LUHMES (cell line): ENCODE measurements around a stretch of chr11.

DNA sequence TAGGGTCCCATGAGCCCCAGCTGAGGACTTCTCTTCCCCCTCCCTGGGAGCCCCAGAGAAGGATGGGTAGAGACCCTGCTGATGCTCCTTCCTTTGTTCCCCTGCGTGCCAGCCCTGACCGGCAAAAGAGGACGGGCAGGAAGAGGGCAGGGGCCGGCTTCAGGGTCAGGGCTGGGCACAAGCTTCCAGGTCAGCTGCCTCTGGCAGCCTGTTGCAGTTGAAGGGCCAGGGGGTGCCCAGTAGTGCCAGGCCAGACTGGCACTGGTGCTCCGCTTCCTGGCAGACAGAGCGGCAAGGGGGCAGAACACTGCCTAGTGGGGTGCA, 662 bp upstream of the C1QTNF5 start:
- PRO-cap, result no peak

GRCh38 chr11:119352816-119353427, 6.4 kb upstream of the MFRP start:
- PRO-cap, result no peak

GRCh38 chr11:119362342-119363331, 16.1 kb upstream of the MFRP start:
- PRO-cap, result no peak

GRCh38 chr11:119371721-119372355, 9.7 kb downstream of the USP2 start:
- PRO-cap, result no peak

- PRO-cap, result no peak
These were observed 8.6 kb downstream of the USP2 start for GRCh38 chr11:119372812-119373343.

DNA sequence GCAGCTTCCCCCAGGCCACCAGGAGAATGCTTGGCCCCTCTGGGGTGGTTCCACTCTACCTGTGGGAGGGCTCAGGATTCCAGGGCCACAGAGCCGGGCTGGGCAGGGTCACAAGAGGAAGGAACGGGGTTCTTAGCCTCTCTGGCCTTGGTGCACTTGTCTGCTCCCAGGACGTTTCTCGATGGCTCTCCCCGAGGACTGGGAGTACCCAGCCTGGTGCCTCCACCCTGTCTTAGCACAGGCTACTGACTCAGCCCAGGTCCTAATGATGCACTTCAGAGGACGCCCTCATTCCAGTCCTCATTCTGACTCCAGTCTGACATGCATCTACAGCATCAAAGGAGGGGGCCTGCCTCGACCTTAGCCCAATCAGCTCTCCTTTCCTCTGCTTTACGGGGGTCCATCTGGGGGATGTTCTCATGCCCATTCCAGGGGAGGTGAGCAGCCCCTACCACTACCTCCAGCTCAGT, 1.1 kb downstream of the USP2 start:
- PRO-cap, result no peak

- PRO-cap, result no peak
These were observed 9.6 kb upstream of the THY1 start for GRCh38 chr11:119432391-119433147.

DNA sequence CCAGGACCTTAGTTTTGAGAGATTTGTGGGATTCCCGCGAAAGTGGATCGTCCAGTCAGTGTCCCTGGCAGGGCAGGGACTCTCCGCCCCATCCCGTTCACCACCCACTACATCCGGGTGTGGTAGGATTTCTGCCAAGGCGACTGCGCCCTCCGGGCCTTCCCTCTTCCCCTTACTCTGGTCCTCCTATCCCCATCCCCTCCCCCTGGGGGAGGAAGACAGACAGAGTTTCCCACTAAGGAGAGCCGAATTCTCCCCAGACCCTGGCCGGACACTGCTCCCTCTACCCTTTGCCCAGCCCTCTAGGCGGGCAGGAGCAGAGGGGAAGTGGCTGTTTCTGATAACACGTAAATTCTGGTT, 949 bp upstream of the NECTIN1 start:
- PRO-cap, result no peak

GRCh38 chr11:119907981-119908384, 179.0 kb upstream of the NECTIN1 start:
- PRO-cap, result no peak

- PRO-cap, result no peak
These were observed 162.4 kb downstream of the TRIM29 start for GRCh38 chr11:119975558-119975947.

DNA sequence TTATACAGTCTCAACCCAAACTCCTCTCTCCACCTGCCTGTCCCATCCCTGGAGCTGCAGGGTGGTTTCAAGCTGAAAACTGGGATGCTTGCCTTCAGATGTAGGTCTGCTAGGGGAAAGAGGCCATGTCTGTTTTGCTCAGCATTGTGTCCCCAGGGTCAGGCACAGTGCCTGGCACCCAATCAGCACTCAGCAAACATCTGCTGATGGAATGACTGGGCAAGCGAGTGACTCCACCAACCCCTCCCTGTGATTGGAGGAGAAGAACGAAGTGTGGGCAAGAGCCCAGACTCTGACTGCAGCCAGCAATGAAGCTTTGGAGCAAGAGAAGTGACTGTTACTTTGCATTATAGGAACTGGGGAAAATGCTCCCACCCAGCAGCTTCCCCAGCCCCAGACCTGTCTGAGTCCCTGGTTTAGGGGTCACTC, 147.6 kb downstream of the TRIM29 start:
- PRO-cap, result no peak

- PRO-cap, result no peak
These were observed 144.0 kb downstream of the TRIM29 start for GRCh38 chr11:119993931-119994271.

DNA sequence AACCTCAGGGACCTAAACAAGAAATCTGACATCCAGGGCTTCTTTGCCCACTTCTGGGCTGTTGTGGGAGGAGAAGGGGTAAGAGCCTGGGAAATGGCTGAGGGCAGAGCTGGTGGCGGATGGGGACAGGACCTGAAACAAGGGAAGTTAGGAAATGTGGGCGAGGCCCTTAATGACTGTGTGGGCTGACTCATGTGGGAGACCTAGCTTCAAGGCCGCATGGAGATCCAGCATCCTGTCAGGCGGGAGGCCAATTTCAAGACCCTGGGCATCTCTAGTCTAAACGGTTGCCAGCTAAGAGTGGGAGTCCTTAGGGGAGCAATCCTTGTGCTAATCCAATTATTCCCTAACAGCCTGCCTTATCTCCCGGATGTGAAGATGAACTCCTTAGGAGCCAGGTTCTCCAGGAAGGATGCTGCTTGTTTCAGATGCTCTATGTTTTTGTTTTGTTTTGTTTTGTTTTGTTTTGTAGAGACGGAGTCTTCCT, 2.0 kb upstream of the OAF start:
- PRO-cap, result no peak

GRCh38 chr11:120219327-120220371, 8.8 kb downstream of the OAF start:
- PRO-cap, result no peak

- PRO-cap, result no peak
These were observed 467 bp upstream of the GRIK4 start for GRCh38 chr11:120511078-120511484.

DNA sequence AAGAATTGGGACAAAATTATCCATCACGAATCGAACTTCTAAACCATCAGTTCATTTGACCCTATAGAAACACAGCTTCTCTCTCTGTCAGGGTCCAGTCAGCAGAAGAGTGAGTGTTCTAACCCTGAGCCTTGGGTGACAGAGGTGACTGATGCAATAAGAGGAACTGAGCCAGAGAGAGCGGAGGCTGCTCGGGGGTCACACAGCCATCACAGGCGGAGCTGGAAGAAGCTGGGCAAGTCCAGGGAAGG, 184.1 kb upstream of the TBCEL start:
- PRO-cap, result no peak

DNA sequence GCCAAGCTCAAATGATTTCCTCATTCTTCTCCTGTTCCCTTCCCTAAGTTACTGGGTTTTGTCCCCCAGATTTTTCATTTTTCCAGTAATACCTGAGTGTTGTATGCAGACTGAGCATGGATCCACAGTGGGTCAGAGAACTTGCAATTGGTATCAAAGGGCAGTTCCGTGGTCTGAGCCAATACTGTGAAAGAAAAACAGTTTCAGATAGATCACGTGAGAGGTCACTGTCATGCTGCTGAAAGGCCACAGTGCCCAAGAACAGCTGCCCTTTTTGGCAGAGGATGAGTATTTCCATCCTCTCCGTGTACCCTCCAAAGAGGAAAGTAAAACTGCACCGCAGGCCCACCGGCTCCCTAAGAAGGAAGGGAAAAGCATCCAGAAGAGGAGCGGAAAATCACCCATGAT, 73.0 kb upstream of the TBCEL start:
- PRO-cap, result no peak

DNA sequence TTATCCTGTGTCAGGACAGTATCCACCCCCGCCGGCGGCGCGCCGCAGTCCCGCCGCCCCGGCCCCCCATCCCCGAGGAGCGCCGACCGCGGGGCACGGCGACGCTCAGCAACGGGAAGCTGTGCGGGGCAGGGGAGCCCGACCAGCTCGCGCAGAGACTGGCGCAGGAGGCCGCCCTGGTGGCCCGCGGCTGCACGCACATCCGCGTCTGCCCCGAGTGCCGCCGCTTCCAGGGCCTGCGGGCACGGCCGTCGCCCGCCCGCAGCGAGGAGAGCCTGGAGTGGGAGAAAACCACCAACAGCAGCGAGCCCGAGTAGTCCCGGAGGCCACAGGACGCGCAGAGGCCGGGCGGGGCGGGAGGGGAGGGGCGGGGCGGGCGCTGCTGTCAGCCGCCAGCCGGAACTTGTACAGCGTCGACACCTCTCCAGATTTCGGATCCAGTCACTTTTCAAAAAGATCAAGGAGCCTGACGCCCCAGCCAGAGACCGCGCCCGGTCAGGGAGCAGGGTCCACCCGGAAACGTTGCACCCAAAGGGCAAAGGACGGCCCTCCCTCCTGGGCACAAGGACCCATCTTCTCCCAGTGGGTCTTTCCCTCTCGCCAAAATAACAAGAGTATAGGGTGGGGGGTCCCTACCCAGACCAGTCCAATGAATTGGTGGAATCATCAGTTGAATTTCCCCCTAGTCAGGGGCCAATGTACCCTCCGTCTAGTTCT, 37.8 kb upstream of the TBCEL start:
- PRO-cap, result no peak

GRCh38 chr11:121088194-121089296, 12.5 kb upstream of the TECTA start:
- PRO-cap, result no peak

- PRO-cap, result no peak
These were observed 45.3 kb downstream of the SC5D start for GRCh38 chr11:121337603-121338445.